ENCODE data around the genes PRDM8 and BMP3.

DNA sequence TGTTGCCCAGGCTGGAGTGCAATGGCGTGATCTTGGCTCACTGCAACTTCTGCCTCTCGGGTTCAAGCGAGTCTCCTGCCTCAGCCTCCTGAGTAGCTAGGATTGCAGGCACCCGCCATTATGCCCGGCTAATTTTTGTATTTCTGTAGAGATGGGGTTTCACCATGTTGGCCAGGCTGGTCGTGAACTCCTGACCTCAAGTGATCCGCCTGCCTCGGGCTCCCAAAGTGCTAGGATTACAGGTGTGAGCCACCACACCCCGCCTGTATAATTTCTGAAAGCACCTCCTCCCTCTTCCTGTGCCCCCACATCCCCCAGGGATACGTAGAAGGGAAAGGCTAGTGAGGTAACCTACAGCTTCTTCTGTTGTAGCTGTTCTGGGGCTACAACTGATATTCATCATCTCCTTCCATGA, 102.6 kb downstream of the CXCL13 start:
- PRO-cap, result no peak
- RAMPAGE, long total RNA, 2 experiments, result no peak in any of the 2 experiments

DNA sequence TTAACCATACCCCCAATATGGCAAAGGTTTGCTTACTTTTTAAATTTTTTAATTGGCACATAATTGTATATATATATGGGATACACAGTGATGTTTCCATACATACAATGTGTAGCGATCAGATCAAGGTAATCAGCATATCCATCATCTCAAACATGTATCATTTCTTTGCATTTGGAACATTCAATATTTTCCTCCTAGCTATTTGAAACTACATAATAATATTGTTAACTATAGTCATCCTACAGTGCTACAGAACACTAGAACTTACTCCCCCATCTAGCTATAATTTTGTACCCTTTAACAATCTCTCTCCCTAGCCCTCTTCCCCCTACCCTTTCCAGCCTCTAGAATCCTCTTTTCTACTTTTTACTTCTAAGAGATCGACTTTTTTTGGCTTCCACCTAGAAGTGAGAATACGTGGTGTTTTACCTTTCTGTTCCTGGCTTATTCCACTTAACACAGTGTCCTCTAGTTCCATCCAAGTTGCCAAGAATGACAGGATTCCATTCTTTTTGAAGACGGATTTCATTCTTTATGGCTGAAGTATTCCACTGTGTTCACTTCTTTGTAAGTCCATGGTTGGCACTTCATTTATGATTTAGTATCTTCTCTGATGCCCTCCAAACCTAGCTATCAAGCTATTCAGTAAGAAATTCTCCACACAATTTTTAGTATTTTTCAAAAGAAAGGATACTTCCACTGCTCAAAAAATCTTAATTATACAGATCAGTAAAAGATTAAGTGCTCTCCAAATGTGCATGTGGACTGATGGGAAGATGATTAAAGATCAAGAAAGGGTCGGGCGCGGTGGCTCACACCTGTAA, 8.5 kb downstream of the CNOT6L start:
- PRO-cap, result no peak
- RAMPAGE, long total RNA, 2 experiments, result no peak in any of the 2 experiments

DNA sequence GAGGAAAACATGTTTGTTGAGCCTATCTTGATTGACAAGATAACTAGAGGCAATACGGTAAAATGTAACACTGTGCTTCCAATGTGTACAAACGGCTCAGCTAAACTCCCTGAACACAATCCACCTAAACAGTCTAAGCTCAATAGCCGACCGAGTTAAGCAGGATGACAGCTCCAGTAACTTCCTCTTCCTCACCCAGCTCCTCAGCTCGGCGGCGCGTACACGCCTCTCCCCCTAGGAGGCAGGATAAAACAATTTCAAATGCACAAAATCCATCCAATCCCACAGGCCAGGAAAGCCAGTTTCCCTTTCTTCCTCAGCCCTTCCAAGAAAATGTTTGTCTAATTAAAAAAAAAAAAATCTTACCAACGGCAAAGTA, 1.1 kb downstream of the CNOT6L start:
- PRO-cap, result no peak
- RAMPAGE, long total RNA, 2 experiments, result no peak in any of the 2 experiments

- PRO-cap, result bidirectional peak, plus-strand start at chr4:78056989, minus-strand start at chr4:78056745
- RAMPAGE, long total RNA, 2 experiments, result no peak in any of the 2 experiments
These were observed 733 bp upstream of the FRAS1 start for GRCh38 chr4:78056064-78057116.

GRCh38 chr4:78372672-78373140, 178.9 kb upstream of the ANXA3 start:
- PRO-cap, result no peak
- RAMPAGE, long total RNA, 2 experiments, result no peak in any of the 2 experiments

DNA sequence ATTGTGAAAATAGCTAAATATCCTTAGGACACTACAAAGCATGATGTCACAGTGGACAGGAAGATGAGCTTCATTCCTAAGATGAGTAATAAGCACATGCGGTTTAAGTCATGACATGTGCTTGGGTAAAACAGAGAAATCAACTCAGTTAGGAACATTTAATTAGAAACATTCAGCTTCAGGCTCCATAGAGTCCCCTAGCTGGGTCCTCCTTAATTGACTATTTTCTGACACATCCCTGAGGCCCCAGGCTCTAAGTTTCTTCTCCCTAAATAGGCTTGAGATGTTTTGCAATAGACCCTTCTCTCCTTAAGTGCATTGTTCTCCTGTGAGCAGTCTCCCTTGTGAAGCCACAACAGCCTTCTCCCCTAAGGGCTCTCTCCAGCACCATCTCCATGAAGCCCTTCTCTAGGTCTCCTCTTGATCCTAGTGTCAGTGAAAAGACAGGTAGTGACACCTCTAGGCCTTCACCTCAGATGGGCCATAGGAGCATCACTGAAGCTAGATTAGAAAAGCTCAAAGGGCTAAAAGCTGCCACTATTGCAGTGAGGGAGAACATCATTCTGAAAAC, 70.3 kb upstream of the ANXA3 start:
- PRO-cap, result no peak
- RAMPAGE, long total RNA, 2 experiments, result no peak in any of the 2 experiments

GRCh38 chr4:78783684-78784959, 8.0 kb downstream of the BMP2K start:
- PRO-cap, result no peak
- RAMPAGE, long total RNA, 2 experiments, result no peak in any of the 2 experiments

GRCh38 chr4:78794296-78795669, 18.6 kb downstream of the BMP2K start:
- PRO-cap, result no peak
- RAMPAGE, long total RNA, 2 experiments, result start-site peak on the plus strand in 1 of 2 experiments, at chr4:78795347-78795364 at its widest, 5 reads per replicate

- PRO-cap, result no peak
- RAMPAGE, long total RNA, 2 experiments, result no peak in any of the 2 experiments
These were observed 49.8 kb downstream of the BMP2K start for GRCh38 chr4:78825828-78826543.

DNA sequence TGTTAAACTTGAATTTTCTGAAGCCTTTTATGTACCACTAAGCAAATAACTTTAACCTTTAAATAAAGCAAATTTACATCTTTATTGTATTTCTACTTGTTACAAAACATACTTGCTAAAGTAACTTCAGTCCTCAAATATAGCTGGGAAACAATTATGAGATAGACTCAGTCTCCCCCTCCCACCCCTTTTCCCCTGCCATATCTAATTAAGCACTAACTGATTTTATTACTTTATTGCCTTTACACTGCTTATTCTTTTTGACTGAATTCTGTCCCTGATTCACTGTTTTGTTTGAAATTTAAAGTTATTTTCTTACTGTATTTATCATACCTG, 23.3 kb downstream of the PAQR3 start:
- PRO-cap, result no peak
- RAMPAGE, long total RNA, 2 experiments, result no peak in any of the 2 experiments

DNA sequence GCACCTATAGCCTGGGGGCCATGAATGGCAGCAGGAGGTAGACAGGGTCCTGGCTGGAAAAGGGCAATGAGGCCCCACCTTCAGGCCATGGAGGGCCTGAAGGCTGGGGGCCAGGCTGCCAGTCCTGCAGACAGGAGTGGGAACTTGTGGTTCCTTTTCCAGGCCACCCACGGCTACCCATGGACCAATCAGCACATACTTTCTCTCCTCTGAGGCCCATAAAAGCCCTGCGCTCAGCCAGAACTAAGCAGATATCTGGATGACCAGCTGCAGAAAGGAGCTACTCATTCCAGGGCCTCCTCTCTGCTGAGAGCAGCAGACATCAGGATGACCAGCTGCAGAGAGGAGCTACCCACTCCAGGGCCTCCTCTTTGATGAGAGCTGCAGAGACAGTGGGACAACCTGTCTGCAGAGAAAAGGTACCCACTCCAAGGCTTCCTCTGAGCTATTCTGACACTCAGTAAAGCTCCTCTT, 67.2 kb downstream of the NAA11 start:
- PRO-cap, result no peak
- RAMPAGE, long total RNA, 2 experiments, result no peak in any of the 2 experiments

DNA sequence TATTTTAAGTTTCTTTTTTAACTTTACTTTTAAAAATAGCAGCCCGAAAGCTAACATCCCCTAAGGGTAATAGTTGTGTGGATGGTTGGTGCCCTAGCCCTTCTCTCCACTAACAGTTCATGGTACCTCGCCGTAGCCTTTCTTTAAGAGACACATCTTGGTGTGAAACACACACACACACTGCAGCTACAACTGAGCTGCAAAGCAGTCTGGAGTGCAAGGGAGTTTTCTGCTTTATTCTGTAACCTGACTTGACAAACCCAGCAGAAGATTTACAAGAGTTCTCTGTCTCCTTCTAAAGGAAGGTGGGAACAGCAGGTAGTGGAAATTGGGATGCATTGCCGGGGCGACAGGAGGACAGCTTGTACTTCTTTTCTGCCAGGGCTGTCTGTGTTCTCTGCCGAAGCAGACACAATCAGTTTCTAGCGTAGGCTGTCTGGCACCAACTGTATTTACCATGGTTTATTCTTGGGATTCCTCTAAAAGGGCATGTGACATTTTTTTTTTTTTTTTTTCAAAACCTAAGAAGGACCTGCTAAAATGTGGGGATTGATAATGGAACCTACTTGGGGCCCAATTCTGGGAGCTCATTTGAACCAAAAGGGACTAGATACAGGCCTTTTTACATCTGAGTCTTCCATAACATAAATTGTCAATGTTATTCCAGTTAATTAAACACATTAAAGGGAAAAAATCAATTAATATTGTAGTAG, 190.8 kb upstream of the GK2 start:
- PRO-cap, result no peak
- RAMPAGE, long total RNA, 2 experiments, result no peak in any of the 2 experiments

DNA sequence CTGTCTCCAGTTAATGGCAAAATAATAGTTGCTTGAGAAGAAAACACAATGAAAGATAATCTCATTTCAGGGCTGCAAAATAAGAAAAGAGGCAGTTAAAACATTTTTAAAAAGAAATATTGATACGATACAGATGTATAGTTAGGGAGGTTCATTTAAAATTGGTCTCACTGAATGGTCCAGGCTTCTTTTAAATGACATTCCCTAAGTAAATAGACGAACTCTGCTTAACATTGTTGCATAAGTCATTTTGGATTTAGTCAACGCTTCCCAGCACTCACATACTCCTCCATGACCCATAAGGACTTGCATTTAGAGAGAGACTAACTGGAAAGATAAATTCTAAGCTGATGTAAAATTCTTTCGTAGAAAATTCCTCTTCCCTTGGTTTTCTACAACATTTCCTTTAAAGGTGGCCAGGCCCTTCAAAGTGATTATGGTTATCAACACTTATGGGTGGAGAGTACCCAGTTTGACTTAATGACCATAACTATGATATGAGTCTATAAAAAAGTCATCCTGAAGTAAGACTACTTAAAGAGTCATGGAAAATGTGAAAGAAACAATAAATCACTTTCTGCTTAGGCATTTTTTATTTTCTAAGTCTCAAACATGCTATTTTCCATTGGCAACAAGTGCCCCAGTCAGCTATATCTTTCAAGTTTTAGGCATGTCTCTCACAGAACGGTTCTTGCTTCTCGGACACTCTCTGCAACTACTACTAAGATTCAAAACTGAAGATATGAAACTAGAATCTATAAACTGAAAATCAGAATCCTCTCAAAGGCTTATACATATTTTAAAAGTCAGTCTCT, 3.4 kb downstream of the ANTXR2 start:
- PRO-cap, result no peak
- RAMPAGE, long total RNA, 2 experiments, result no peak in any of the 2 experiments

DNA sequence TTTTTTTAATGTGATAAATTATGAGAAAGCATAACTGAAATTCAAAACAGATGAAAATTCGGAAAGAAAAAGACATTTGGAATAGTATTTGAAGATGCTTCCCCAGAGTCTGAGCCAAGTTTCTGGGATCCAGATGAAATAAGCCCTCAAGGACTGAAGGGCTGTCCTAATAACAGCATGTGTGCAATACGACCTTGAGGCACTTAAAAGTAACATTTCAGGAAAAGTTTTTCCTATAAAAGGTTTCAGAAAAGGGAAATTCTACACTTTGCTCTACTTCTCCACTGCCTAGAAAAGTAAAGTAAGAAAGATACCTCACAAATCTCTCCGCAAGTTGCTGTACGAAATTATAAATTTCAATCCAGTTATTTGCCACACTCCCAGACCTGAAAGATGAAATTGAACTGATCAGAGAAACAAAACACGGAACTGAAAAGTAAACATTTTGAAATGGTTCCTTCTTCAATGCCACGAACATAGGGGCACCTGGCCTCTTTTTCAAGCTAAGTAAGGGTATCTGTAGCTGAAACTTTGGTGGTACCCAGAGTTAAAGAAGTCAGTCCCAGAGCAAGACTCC, 1.7 kb downstream of the ANTXR2 start:
- PRO-cap, result no peak
- RAMPAGE, long total RNA, 2 experiments, result no peak in any of the 2 experiments

DNA sequence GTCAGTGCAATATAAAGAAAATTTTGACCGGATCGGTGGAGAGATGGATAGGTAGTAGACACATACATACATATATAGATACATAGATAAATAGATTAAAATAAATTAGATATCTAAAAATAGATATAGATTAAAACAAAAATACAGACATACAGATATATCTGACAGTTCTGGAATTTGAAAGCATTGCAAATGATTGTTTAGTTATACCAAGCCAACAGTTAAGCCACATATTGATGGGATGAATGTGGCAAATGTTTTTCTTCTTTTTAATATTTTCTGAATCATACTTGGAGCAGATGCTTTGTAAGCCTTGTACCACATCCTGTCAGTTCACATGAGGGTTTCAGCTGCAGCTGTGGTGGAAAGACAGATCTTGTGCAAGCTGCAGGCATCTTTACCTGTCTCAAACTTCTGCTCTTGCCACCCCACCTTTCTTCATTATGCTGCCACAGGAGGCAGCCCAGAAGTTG, 58.5 kb upstream of the PRDM8 start:
- PRO-cap, result no peak
- RAMPAGE, long total RNA, 2 experiments, result no peak in any of the 2 experiments

DNA sequence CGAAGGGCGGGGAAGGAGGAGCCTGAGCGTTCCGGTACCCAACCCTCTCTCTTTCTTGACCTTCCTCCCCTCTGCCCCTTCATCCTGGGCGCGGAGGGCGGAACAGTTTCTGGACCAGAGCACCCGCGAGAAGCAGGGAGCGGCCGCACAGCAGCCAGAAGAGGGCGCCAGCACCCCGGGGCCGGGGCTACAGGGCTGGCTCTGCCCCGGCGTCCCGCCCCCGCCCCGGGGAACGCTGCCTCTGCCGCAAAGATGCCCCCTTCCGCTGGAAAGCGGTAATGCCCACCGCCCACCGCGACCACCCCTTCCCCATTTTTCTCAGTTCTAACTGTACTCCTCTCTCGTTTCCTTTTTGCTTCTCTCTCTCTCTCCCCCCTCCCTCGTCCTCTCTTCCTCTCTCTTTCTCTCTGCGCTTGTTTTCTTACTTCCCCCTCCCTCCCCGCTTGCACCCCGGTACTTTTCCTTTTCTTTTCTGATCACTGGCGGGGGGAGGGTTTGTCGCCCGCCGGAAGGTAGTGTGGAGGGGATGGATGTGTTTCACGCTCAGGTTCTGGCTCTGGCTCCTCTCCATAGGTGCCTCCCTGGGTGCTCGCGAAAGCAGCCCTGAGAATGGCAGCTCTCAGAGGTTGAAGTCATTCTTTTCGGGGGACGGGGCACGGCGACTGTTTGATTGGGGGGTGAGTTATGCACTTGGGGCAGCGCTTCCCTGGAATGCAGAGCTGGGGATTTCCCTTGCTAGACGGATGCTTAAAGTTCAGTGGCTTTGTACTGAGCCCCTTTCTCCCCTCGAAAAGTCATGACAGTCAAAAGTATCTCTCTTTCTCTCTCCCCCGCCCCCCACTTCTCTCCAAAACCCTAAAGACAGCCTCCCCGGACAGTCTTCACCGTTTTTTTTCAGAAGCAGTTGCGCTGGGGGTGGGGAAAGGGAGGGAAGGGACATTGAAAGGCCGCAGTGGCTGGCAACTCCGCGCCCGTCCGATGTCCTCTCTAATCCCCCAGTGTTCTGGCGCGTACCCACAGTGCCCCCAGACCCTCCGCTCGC, 12.9 kb upstream of the PRDM8 start:
- PRO-cap, result no peak
- RAMPAGE, long total RNA, 2 experiments, result no peak in any of the 2 experiments

GRCh38 chr4:80196419-80196868, 859 bp upstream of the PRDM8 start:
- PRO-cap, result no peak
- RAMPAGE, long total RNA, 2 experiments, result no peak in any of the 2 experiments

- PRO-cap, result unidirectional peak, plus-strand start at chr4:80197507
- RAMPAGE, long total RNA, 2 experiments, result no peak in any of the 2 experiments
These were observed at the start of gene PRDM8 for GRCh38 chr4:80196869-80197718. Gene PRDM8 (plus strand): TSS chr4:80197503.

- PRO-cap, result no peak
- RAMPAGE, long total RNA, 2 experiments, result no peak in any of the 2 experiments
These were observed 104.1 kb downstream of the CFAP299 start for GRCh38 chr4:80439499-80440143.

DNA sequence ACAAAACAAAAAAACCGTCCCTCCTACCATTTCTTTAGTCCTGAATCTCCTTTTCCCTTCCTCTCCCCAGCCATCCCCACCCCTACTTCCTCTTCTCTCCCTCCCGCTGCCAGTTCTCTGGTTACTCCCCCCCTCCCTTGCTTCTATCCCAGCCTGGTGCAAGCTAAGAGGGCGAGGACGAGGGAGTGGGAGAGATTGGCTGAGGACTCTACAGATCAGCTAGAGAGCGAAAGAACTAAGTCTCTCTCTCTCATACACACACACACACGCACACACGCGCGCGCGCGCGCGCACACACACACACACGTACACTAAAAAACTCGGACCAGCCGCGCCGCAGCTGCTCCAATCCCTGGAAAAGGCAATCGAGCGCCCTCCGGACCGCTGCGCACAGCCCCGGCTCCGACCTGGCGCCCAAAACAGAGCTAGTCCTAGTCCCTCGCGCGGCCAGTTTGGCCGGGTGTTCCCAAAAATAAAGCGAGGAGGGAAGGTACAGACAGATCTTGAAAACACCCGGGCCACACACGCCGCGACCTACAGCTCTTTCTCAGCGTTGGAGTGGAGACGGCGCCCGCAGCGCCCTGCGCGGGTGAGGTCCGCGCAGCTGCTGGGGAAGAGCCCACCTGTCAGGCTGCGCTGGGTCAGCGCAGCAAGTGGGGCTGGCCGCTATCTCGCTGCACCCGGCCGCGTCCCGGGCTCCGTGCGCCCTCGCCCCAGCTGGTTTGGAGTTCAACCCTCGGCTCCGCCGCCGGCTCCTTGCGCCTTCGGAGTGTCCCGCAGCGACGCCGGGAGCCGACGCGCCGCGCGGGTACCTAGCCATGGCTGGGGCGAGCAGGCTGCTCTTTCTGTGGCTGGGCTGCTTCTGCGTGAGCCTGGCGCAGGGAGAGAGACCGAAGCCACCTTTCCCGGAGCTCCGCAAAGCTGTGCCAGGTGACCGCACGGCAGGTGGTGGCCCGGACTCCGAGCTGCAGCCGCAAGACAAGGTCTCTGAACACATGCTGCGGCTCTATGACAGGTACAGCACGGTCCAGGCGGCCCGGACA, at the start of gene BMP3:
BMP3 (plus strand) TSS at position 242 of the 1,043 bp plus-strand sequence.
- PRO-cap, result no peak
- RAMPAGE, long total RNA, 2 experiments, result no peak in any of the 2 experiments

Data from body of pancreas (tissue), 2 donors.